Esophagus muscularis mucosa (tissue), 4 donors: ENCODE measurements around a stretch of chr16.

DNA sequence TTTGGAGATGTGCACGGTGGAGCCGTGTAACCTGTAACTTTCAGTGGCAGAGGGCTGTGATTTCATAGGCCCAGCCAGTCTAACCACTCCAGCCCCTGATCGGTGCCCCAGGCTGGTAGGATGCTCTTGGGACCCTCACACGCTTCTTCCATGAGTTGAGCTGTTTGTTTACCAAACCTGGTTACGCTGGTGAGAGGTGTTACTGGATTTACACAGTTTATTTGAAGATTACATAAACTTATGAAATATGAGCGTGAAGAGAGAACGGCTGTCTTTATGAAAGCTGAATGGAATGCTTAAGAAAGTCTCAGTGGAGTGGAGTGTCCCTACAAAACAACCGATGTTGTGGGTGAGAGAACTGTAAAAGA lies 96.7 kb downstream of the CMIP start:
- PRO-cap: no peak
- RAMPAGE, long total RNA, 4 experiments: no peak in any of the 4 experiments

DNA sequence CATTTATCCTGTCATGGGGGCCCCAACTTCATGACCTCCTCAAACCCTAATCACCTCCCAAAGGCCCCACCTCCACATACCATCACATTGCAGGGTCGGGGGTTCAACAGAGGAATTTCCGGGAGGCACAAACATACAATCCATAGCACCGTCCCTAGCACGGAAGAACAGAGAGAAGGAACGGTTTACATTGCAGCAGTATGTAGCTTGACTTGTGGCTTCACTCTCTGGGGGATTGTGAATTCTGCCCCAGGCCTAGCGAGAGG lies 98.1 kb downstream of the CMIP start:
- PRO-cap: no peak
- RAMPAGE, long total RNA, 4 experiments: no peak in any of the 4 experiments

DNA sequence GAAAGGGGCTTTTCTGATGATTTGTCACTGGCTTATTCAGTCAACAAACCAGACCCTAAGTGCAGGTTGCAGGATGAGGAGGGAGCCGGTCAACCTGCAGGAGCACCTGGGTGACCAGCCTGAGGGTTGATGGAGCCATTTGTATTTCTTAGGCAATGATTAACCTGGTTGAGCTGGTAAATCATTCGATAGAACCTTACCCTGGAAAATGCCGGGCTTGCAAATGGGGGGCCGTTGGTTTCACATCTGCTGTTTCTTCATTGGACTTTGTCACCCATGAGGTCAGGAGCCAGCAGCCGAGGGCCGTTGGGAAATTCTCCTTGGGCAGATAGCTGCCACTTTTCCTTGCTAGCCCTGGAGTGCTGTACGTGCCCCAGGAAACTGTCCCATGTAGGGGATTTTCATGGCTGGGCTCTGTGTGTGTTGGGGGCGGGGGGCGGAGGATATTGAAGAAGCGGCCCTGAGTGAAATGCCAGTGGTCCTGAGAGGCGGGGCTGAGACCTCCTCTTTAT lies 104.6 kb downstream of the CMIP start:
- PRO-cap: no peak
- RAMPAGE, long total RNA, 4 experiments: no peak in any of the 4 experiments

GRCh38 chr16:81549629-81549855 lies 104.9 kb downstream of the CMIP start:
- PRO-cap: no peak
- RAMPAGE, long total RNA, 4 experiments: no peak in any of the 4 experiments

- PRO-cap: no peak
- RAMPAGE, long total RNA, 4 experiments: no peak in any of the 4 experiments
Observed at GRCh38 chr16:81553720-81554273, 109.2 kb downstream of the CMIP start.

- PRO-cap: unidirectional peak, plus-strand start at chr16:81581344
- RAMPAGE, long total RNA, 4 experiments: no peak in any of the 4 experiments
Observed at GRCh38 chr16:81581037-81581398, 136.4 kb downstream of the CMIP start.

DNA sequence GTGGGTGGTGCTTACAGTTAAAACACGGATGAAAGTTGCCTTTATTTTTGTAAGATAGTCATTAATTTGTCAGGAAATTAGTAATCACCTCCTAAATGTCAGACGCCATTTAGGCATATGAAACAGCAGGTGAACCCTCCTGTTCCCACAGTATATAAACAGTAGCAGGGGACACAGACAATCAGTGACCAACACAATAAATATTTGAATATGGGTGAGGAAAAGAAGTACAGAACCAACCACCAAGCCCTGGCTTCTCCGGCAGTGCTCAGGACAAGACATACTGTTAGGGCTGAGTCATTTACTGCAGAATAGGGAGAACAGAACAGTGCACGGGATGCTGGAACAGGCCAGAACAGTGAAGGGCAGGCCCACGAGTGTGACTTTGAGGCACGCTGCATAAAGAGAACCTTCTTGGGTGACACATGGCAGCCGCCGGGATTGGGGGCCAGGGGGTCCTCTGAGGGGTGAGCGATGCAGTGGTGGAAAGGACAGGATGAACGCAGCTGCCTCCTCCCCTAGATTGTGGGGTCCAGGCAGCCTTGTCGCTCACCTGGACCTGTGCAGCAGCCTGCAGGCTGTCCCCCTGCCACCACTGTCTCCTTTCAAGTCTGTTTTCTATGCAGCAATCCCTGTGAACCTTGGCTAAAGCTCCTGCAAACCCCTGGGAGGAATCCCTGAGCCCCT lies 160.4 kb downstream of the CMIP start:
- PRO-cap: no peak
- RAMPAGE, long total RNA, 4 experiments: no peak in any of the 4 experiments

DNA sequence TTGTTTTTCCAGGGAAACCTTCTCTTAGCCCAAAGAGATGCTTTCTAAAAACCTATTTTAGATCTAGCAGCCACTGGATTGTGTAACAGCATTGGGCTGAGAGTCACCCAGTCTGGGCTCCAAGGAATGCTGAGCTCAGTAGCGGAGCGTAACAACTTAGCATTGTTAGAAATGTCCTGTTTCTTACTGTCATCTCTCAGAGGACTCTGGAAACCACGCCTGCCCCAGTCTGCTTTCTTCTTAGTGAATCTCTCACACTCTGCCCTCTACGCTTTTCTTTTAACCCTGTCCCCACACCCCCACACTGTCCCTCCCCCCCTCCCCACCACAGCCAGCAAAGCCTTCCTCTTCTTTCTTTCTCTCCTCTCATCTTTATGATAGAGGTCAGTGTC lies 164.3 kb downstream of the CMIP start:
- PRO-cap: unidirectional peak, plus-strand start at position 199 of the sequence
- RAMPAGE, long total RNA, 4 experiments: no peak in any of the 4 experiments

- PRO-cap: no peak
- RAMPAGE, long total RNA, 4 experiments: no peak in any of the 4 experiments
Observed at GRCh38 chr16:81694927-81695282, 84.2 kb upstream of the PLCG2 start.

GRCh38 chr16:81708010-81708440 lies 71.1 kb upstream of the PLCG2 start:
- PRO-cap: no peak
- RAMPAGE, long total RNA, 4 experiments: no peak in any of the 4 experiments

DNA sequence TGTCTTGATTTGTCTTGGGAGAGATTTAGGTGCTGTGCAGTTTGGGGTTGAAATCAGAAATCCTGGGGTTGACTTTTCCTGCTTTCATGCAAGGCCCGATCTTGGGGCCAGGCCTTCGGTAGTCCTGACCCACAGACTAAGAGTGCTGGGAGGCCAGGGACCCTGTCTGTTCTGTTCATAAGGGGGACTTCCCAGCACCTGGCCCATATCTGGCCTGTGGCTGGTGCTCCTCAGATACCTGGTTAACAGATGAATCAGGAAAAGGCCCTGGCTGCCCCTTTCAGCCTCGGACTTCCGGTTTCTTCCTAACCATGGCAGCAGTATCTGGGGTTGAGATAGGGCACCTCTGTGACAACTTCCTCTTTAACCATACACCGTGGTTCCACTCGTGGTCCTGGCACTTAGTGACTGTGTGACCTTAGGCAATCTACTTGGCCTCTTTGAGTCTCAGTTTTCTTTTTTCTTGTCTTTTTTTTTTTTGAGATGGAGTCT lies 18.3 kb downstream of the PLCG2 start:
- PRO-cap: no peak
- RAMPAGE, long total RNA, 4 experiments: no peak in any of the 4 experiments

GRCh38 chr16:82088344-82088703 lies 53.3 kb downstream of the HSD17B2 start:
- PRO-cap: no peak
- RAMPAGE, long total RNA, 4 experiments: no peak in any of the 4 experiments

- PRO-cap: no peak
- RAMPAGE, long total RNA, 4 experiments: no peak in any of the 4 experiments
Observed at GRCh38 chr16:82136712-82137490, 33.1 kb downstream of the MPHOSPH6 start.

- PRO-cap: no peak
- RAMPAGE, long total RNA, 4 experiments: no peak in any of the 4 experiments
Observed at GRCh38 chr16:82138287-82138698, 31.7 kb downstream of the MPHOSPH6 start.

GRCh38 chr16:82152866-82153382 lies 17.1 kb downstream of the MPHOSPH6 start:
- PRO-cap: no peak
- RAMPAGE, long total RNA, 4 experiments: no peak in any of the 4 experiments

GRCh38 chr16:82170453-82170914 lies 460 bp upstream of the MPHOSPH6 start:
- PRO-cap: no peak
- RAMPAGE, long total RNA, 4 experiments: start-site peak on the minus strand in 1 of 4 experiments, at chr16:82170724-82170737 at its widest, 50 reads per replicate

DNA sequence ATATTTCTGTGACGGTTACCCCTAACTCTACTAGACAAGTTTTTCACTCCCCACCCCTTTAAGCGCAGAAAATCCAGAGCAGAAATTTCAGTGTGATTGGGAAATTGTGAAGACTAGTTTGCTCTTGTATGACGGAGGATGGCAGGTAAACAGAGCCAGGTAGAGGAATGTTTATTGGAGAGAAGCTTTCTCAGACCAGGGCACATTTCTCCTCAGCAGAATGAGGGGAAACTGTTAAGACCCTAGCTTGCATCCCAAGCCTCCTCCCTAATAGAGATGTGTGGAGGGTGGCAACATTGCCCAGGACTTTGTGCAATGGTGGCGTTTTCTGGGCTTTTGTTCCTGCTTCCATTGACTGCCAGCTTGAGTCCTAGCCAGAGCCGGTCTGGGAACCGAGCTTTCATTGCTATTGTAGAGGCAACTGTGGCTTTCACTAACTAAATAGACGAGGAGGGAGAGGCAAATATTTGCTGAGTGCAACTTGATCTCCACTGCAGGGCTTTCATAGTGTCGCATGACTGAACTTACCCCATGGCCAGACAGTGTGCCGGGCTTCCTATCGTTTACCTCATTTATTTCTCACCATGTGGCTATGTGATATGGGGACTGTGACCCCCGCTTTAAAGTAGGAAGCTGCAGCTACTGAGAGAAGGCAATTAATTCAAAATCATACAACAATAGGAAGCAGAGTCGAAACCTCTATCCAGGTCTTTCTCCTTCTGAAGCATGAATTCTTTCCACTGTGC lies 159.7 kb upstream of the MPHOSPH6 start:
- PRO-cap: no peak
- RAMPAGE, long total RNA, 4 experiments: no peak in any of the 4 experiments

- PRO-cap: no peak
- RAMPAGE, long total RNA, 4 experiments: no peak in any of the 4 experiments
Observed at GRCh38 chr16:82633901-82634931, 7.4 kb downstream of the CDH13 start.

- PRO-cap: no peak
- RAMPAGE, long total RNA, 4 experiments: no peak in any of the 4 experiments
Observed at GRCh38 chr16:82655819-82656239, 29.1 kb downstream of the CDH13 start.

DNA sequence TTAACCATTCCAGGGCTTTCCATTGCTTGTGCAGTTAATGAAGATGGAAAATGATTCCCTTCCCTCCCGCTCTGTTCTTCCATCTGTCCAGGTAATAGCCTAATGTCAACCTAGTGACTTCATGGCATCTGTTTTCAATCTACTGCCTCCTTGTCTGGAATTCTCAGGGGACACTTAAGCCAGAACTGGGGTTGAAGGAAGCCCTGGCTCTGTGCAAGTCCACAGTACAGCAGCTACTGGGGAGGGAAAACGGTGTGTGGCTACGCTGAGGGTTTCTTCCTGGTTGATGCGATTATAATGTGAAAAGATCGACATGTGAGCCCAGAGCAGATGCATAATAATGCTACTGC lies 206.8 kb downstream of the CDH13 start:
- PRO-cap: no peak
- RAMPAGE, long total RNA, 4 experiments: no peak in any of the 4 experiments